Paraaortic lymph node (tissue), 1 donor: ENCODE measurements around a stretch of chr6.

DNA sequence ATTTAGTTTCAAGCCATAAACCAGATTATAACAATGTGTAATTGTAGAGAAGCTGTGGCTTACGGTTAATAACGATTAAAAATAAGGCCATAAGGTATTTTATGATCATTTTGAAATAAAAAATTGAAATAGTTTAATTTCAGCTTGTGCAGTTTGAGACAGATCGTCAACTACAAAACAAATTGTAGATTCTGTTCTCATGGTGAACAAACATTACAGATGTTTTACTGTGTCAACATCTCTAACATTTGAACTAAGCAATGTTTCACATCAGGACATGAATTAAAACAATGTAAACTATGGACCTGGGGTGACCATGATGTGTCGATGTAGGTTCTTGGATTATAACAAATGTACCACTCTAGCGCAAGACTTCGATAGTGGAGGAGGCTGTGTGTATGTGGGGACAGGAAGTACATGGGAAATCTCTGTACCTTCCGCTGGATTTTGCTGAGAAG is 17.2 kb downstream of the HIVEP2 start:
- PRO-cap, result unidirectional peak, minus-strand start at position 353 of the sequence

GRCh38 chr6:143054040-143054549 is 6.6 kb upstream of the AIG1 start:
- PRO-cap, result no peak

- PRO-cap, result no peak
Measured at GRCh38 chr6:143061804-143062126, 1.1 kb downstream of the AIG1 start.

DNA sequence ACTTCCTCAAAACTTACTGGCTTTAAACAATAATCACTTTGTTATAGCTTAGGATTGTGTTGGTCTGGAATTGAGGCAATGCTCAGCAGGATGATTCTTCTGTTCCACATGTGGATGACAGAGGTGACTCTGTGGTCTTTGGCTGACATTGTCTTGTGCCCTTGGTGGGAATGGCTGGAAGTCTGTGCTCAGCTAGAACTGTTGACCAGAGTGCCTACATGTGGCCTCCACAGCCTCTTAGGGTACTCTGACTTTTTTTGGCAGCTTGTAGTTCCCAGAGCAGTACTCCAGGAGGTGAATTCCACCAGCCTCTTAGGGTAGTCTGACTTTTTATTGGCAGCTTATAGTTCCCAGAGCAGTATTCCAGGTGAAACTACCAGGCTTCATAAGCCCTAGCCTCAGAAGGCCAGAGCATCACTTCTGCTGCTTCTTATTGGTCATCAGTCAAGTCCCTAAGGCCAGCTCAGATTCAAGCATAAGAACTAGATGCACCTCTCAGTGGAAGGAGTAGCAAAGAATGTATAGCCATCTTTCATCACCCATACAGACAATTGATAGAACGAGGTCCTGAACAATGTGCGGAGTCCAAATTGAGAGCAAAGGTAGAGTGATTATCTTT is 143.6 kb downstream of the AIG1 start:
- PRO-cap, result no peak

DNA sequence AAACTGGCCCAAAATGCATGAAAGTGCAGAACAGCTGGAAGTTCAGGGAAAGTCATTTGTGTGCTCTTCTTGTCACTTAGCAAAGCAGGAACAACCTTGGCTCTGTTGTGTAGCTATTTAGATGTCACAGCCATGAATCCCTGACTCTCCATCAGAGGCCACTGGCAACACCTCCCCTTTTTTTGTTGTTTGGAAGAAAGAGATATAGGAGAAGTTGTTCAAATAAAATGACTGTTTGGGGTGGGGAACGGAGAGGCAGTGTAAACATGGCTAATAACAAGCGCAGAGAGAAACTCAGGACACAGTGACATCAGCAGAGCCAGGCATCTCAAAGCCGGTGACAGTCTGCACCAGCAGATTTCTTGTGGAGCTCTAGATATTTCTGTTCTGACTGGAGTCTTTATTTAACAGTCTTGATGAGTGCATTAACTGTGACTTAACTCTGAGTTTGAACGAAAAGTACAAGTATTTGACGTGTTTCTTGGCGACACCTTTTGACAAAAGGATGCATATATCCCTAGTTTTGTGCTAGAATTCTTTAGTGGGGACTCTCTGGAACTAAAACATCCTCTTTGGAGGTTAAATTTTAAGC is 54.0 kb downstream of the ADAT2 start:
- PRO-cap, result no peak

GRCh38 chr6:143532679-143532968 is 21.1 kb upstream of the FUCA2 start:
- PRO-cap, result no peak

- PRO-cap, result no peak
Measured at GRCh38 chr6:143629601-143630000, 48.2 kb upstream of the PHACTR2 start.

DNA sequence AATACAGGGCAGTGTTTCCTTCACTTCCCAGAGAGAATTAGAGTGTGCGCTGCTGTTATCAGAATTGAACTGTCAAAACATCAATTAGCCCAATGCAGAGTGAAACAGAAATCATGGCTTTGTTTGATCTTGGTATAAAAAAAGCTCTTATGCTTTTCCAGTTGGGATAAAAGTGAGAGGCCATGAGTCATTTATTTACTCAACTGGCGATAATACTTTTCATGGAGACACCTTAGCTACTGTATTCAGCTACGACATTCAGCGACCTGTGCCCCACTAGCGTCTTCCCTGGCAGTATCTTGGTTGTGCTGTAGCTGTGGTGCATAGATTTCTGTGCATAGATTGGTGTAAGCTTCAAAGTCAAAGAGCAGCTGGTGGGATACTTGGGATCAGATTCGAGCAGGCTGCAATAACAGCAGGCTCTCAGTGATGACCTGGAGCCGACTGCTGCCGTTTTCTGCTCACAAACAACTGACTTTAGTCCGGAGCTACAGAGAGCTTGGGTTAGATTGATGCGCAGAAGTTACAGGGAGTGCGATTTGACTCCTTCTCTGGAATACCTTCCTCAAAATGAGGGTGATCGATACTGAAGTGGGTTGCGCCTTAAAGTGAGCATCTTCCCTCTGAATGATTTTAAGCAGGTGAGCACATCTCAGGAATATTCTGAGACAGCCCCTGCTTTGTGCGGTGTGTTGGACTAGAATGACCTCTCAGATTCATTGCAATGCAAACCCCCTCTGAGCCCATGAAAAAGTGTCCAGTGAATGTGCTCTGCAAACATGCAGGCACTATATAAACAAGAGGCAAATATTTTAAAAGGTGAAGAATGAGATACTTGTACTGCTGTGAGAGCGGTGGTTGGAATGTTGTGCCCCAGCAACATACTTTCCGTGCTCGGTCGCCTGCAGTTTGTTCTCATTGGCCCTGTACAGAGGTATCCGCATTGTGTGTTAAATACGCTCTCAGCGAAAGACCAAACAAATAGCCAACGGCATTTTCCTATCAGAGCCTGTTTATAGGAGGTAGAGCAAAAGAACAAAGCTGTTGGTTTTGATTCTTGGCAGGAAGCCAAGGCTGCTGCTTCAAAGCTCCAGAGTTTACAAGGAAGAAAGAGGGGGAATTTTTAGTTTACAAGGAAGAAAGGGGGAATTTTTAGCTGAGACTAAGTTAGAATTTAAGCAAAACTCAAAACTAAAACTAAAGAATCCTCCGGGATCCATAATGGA is 67.5 kb downstream of the PHACTR2 start:
- PRO-cap, result no peak

DNA sequence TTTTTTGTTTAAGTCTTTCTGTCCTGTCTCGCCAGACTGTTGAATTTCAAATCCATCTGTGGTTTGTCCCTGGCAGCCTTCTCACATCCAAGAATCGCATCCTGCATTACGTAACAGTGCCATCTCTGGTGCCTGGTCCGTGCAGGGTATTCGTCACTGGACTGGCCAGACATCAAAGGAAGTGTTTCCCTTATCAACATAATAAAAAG is 77.4 kb downstream of the PHACTR2 start:
- PRO-cap, result no peak

DNA sequence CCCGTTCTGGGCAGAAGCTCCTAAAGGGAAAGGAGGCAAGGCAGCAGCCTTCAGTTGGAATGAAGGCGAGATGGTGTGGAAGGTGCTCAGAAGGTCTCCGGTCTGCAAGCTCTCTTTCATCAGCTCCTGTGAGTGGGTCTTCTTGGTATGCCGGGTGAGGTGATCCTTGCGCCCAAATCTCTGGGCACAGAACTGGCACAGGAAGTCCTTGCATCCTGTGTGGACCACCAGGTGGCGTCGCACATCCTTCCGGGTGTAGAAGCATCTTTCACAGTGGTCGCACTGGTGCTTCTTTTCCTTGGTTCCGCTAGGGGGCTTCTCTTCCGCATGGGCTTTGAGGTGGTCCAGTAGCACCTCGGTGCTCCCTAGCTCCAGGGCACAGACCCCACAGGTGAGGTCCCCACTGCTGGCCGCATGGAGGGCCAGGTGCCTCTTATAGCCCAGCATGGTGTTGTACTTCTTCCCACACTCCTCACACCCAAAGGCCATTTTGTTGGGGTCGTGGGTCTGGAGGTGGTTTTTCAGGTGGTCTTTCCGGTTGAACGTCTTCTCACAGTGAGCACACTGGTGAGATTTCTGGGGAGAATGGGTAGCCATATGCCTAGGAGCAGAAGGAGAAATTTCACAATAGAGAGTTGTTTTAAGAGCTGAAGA is 65.9 kb downstream of the PLAGL1 start:
- PRO-cap, result no peak

DNA sequence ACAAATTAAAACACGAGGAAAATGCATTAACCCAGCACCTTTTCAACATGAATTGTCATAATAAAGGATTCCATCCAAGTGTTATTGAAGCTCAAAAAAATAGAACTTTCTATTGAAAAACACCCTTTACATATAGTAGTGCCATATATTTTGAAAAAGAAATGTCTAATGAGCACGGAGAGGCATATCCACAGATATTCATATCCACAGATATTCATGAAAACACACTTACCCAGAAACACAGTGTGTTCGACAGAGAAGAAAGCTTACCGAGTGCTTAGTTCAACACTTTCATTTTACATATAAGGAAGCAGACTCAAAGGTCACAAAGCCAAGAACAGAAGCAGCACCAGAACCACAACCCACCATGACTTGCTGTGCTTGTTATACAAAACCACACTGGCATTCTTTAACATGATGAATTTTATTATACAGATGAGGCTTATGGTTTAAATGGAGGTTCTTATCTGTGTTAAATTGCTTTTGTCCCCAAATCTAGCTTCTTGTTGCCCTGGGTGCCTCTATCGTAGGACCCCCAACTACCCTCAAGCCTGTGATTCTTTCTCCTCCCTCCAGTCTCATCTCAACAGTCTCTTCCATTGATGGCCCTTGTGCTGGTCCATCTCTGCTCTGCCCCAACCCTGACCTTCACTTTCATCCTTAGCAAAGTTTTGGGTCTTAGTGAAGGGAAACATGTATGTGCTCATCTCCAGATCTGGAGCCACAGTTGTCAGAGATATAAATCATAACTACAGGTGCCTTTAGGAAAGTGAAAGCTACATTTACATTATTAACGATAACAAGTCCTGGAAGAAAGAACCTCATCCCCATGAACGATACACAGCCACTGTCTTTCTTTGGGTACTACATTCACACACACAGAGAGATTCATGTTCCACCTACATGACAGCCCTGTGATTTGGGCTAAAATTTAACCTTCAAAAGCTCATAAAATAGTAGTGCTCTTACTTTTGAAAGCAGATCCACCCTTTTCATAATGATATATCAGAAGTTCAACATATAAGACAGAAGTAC is 40.1 kb downstream of the SF3B5 start:
- PRO-cap, result unidirectional peak, plus-strand start at position 334 of the sequence

- PRO-cap, result bidirectional peak, plus-strand start at chr6:144063845, minus-strand start at chr6:144063734; bidirectional peak, plus-strand start at chr6:144064196, minus-strand start at chr6:144064105
Measured at GRCh38 chr6:144063620-144064390, 31.6 kb downstream of the SF3B5 start.

- PRO-cap, result no peak
Measured at GRCh38 chr6:144186738-144187674, 36.7 kb downstream of the STX11 start.

- PRO-cap, result no peak
Measured at GRCh38 chr6:144298209-144298713, 13.1 kb downstream of the UTRN start.

- PRO-cap, result no peak
Measured at GRCh38 chr6:144335269-144335545, 50.1 kb downstream of the UTRN start.

DNA sequence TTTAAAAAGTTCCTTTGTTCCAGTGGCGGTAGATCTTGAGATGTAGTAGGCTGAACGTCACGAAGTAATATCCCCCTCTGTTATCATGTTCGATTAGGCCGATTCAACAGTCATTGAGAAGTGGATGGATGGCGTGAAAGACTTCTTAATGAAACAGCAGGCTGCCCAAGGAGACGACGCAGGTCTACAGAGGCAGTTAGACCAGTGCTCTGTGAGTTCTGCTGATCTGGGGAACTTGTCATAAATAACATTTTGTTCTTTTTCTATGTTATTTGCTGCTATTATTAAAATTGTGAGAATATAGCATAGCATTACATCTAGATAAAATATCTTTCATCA is 188.5 kb downstream of the UTRN start:
- PRO-cap, result no peak

- PRO-cap, result no peak
Measured at GRCh38 chr6:144481958-144482522, 196.9 kb downstream of the UTRN start.

DNA sequence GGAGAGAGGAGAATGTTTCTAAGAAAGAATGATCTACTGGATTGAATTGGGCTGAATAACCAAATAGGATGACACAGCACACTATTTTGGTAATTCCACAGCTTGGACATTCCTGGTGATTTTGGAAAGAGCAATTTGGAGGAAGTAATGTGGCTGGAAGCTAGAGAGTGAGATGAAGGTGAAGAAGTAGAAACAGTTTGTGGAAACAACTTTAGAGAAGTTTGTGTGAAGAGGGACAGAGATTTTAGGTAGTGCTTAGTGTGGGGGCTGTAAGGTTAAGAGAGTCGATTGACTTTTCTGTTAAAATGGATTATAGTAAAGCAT is 280.5 kb downstream of the UTRN start:
- PRO-cap, result no peak

DNA sequence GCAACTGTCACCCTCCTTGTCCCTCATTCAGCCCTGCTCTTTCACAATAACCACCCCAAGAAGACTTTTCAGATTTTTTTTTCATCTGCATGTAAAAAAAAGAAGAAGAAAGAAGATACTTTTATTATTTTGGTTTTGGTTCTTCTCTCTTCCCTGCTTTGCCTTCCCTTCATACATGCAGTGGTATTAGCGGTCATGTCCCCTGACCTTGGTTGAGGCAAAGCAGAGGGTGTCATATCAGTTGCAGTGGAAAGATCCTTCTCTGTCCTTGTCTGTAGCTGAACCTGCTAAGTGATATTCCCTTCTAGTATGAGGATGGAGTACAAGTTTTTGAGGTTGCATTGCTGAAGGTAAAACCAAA is 345.7 kb downstream of the UTRN start:
- PRO-cap, result no peak

GRCh38 chr6:144810309-144810649 is 525.1 kb downstream of the UTRN start:
- PRO-cap, result no peak